Camera-type eye (tissue), 1 donor: Measurements from ENCODE around the gene CABP1.

DNA sequence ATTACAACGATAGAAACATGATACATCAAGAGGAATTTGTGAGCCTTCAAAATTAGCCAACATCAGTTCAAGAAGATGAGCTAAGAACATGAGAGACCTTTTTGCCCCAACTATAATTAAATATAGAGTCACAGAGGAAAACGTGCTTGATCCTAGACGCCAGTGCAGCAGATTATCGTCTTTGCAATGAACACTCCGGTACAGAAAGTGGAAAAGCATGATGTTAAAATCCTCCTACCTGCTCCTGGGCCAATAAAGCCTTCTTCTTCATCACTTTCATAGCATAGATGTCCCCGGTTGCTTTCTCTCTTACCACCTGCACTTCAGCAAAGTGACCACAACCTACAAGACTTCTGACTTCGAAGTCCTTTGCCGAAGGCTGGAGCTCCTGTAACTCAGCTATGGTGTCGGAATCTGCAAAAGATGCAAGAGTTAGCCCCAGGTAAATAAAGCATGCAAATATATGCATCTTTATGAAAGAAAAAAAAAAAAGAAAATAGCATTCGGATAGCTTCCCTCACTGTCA, 19.8 kb downstream of the CIT start:
- RAMPAGE, long total RNA: no peak

DNA sequence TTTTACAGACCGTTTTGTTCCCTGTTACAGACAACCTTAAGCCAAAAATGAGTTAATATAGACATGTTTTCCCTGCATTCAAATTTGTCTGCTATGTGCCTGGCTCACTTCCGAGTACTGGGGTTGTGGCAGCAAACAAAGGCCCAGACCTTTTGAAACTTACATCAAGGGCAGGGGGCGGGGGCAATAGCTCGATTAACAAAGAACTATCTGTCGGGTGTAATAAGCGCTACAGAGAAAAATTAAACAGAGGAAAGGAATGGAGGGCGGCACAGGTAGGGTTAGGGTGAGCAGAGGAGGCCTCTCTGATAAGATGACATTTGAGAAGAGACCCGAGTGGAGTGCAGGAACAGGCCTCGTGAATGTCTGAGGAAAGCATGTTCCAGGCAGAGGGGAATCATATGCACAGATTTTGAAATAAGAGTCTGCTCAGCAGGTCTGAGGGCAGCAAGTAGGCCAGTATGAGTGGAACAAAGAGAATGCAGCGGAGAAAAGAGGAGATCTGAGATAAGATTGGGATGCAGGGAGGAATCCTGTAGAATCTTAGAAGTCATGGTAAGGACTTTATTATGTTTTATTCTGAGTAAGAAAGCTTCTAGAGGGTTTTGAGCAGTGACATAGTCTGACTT, 52.4 kb downstream of the BICDL1 start:
- RAMPAGE, long total RNA: no peak

DNA sequence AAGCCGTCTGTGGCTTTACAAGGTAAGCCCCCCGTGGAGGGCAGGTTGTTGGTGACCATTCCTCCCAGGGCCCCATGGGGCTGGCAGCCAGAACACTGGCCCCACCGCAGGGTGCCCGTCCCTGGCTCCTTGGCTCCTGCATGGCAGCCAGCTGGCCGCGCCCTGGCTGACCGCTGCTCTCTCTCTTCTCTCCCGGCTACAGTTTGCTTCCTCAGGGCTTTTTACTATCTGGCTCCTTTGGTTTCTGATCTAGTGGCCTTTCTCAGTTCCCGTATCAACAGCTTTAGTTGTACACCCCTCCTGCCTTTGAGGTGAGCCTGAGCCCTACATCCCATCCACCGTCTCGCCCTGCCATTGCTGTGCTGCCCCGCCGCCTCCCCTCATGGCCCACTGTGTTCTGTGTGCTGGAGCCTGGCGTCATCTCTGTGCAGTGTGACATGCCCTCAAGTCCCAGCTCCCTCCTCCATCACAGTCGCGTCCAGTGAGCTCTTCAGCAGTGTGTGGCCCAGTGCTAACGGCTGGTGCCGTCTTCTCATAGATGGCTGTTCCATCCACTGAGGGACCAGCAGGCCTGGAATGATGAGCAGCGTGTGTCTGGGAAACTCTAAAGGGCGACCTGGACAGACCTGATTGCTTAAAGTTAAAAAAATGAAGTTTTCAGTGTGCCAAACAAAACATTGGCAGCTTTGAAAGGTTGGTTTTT, 25.7 kb downstream of the RAB35 start:
- RAMPAGE, long total RNA: no peak

GRCh38 chr12:120096308-120097391, 19.9 kb downstream of the RAB35 start:
- RAMPAGE, long total RNA: no peak

GRCh38 chr12:120108234-120108802, 8.2 kb downstream of the RAB35 start:
- RAMPAGE, long total RNA: no peak

GRCh38 chr12:120110744-120111321, 5.7 kb downstream of the RAB35 start:
- RAMPAGE, long total RNA: no peak

GRCh38 chr12:120114945-120115943, 1.3 kb downstream of the RAB35 start:
- RAMPAGE, long total RNA: no peak

- RAMPAGE, long total RNA: no peak
These were observed 26.8 kb upstream of the RPLP0 start for GRCh38 chr12:120227550-120228216.

DNA sequence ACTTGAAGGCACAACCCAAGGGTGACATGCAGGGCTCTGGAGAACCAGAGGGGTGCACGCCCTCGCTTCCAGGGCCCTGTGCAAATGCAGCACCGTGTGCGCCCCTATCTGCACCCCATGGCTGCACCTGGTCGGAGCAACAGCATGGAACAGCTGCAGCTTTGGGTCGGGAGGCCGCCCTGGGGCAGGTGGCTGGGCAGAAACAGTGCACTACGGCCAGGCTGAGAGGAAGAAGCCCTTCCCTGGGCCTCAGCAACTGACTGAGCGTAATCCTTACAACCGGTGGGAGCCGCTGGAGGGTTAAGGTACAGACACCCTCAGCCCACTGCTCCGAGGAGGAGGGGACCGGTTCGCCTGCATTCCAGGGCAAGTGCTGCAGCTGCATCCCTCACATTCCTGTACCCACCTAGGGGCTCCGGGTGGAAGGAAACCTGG, 27.8 kb upstream of the RPLP0 start:
- RAMPAGE, long total RNA: no peak

DNA sequence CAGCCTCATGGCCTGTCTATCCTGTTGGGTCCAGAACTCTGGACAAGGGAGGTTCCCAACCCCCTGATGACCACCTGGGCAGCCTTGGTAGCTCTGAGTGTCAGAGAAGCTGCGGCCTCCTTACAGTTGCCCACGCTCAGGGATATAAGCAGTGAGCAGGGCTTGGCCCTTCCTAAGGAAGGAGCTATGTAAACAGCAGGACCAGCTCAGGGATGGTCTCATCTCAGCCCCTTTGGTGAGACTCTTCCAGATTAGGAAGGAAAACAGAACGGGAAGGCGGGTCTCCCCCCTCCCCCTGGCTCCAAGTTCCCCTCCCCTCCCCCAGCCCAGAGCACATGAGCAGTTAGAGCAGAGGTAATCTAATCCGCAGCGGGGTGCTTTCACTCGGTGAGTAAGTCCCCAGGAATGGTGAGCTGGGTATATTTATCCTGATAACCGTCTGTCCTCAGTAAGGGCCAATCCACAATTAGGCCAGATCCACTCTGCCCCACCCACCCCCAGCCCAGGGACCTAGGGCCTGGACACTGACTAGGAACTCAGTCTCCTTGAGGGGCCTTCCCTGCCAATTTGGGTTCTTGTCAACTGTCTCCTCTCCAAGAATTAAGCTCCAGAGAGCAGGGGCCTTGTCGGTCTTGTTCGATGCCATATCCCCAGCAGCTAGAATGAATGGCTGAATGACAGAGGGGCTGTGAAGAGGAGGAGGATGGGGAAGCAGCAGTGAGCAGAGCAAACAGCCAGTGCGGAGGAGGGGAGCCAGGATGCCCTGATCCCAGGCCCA, 29.6 kb upstream of the RPLP0 start:
- RAMPAGE, long total RNA: no peak

DNA sequence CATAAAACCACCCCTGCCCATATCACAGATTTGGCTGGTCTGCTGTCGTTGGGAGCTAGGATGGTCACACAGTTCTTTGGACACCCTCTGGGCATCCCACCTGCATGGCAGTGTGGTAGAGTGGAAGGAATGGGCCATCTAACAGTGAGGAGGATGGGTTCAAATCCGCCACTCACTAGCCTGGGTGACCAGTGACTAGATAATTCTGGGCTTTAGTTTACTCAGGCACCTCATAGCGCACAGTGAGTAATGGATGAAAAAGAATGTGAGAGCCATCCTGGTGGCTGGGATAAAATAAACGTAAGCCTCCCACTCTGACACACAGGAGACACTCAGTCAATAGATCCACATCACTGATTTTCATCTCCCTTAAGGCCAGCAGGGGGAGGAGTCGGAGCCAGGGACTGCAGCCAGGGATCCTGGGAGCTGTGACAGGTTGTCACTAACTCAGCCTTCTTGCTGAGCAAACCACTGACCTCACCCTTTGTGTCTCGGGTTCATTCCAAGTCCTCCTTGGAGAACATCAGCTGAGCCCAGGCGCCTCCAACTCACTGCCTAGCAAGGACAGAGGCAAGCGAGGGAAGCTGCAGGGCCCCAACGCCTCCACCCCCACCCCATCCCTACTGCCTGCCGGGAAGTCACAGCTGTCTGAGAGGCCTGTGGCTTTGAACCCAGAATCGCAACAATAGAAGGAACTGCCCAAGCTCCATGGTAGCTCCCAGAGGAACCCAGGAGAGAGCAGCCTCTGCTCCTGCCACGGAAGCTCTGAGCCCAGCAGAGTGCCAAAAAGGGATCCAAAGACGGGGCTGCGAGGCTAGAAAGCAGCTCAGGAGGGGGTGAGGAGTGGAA, 30.8 kb downstream of the PXN start:
- RAMPAGE, long total RNA: no peak

DNA sequence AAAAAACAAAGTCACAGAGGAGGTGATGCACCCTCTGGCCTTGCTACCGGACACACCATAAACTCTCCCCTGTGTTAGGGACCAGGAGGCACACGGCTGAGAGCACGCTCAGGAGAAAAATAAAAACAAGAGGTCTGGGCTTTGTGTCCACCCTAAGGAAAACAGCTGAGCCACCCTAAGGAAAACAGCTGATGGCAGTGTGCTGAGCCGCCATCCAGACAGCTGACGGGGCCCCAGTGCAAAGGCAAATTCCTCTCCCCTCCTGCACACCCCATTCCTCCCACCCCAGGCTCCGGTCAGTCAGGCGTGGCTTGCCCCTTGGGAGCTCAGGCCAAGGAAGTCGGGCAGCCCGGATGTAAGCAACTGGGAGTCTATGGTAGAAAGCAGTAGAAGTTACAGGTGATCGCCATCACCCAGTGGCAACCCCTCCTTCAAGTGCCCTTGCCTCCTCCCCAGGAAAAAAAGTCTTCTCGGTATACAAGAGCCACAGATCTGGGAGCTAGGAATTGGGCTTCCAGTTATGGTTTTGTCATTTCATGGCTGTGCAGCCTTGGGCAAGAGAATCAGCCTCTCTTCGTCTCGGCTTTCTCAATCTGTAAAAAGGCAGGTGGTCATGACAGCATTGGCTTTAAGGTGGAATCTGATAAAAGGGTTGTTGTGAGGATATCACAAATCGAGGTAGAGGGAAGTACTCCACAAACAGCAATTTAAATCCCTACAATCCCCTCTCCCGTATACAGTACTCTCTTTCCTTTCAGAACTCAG, 2.3 kb downstream of the PXN start:
- RAMPAGE, long total RNA: no peak

DNA sequence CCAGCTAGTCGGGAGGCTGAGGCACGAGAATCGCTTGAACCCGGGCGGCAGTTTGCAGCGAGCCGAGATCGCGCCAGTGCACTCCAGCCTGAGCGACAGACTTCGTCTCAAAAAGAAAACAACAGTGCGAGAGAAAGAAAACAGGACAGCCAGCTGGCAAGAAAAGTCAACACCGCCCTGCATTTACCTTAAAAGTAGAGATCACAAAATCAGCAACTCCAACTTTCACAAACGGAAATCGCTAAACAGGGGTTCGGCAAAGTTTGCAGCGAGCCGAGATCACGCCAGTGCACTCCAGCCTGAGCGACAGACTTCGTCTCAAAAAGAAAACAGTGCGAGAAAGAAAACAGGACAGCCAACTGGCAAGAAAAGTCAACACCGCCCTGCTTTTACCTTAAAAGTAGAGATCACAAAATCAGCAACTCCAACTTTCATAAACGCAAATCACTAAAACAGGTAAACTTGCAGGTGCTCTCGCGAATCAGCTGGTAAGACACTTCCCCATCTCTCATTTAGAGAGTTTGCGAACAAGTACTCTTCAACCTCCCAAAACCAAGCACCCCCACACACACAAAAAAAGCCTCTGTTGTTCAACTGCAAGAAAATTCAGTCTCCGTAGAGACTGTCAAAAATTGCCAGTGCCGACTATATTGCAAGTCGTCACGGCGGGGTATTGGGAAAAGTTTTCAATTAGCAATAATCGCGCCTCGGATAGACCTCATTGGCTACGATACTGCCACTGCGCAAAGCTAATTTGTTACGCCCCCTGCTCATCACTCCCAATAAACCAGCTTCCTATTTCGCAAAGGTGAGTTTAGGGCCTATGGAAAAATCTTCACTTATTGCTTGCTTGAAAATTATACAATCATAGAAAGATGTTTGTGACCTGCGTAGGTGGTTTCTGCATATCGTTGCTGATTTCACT, 9.4 kb upstream of the SIRT4 start:
- RAMPAGE, long total RNA: no peak

GRCh38 chr12:120365720-120366522, 3.0 kb downstream of the MSI1 start:
- RAMPAGE, long total RNA: no peak

- RAMPAGE, long total RNA: no peak
These were observed 25.5 kb upstream of the MSI1 start for GRCh38 chr12:120394298-120395058.

GRCh38 chr12:120445390-120446274, 552 bp downstream of the TRIAP1 start:
- RAMPAGE, long total RNA: no peak

- RAMPAGE, long total RNA: no peak
These were observed 2.3 kb downstream of the RNF10 start for GRCh38 chr12:120536418-120536966.

GRCh38 chr12:120576122-120577299, 4.7 kb downstream of the POP5 start:
- RAMPAGE, long total RNA: no peak

- RAMPAGE, long total RNA: no peak
These were observed at the start of gene CABP1 for GRCh38 chr12:120640357-120641141. TSS of gene CABP1 (plus strand) at chr12:120640626.

- RAMPAGE, long total RNA: no peak
These were observed 14.2 kb downstream of the CABP1 start for GRCh38 chr12:120654622-120655061.